Paraaortic lymph node (tissue), 1 donor: ENCODE data around the genes C5 and MRRF.

GRCh38 chr9:120923719-120924220 lies 2.8 kb downstream of the TRAF1 start:
- PRO-cap, result no peak

- PRO-cap, result no peak
Measured at GRCh38 chr9:121049858-121051052, at the start of gene C5. Gene C5 (minus strand): TSS chr9:121050275.

- PRO-cap, result no peak
Measured at GRCh38 chr9:121271901-121272499, 4.0 kb downstream of the GSN start.

- PRO-cap, result unidirectional peak, minus-strand start at chr9:121286413; bidirectional peak, plus-strand start at chr9:121287275, minus-strand start at chr9:121287128
Measured at GRCh38 chr9:121286292-121287384, 18.7 kb downstream of the GSN start.

DNA sequence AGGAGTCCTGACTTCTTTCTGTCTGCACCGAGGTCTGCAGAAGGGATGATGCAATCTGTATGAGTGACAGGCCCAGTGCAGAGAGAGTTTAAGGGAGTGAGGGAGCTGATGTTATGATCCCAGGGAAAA lies 21.8 kb downstream of the GSN start:
- PRO-cap, result no peak

DNA sequence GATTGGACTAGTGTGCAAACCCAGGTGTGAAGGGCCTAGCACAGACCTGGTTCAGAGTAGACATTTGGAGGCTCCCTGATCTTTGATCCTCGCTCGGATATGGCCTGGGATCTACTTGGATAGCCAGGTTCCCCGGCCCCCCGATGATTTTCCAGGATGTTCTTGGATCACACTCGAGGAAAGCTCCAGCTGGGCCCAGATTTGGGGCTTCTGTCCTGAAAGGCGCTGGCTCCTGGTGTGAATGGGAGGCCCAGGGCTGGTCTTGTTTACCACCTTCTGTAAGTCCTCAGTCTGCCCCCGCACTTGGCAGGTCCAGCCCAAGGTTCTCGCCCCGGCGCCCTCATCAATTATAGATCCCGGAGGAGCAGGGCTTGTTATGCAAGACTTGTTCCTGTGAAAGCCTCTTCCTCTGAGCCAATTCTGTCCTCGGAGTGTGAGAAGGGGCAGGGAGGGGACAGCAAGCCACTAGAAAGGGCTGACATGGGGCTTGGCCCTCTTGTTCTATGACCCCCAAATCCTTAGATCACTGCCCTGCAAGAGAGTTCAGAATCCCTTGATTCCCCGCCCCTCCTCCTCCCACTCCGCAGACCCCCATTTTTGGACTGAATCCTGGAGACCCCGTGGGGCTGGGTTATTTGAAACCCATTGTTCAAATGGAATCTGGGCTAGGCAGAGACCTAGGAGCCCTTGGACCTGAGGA lies 37.7 kb downstream of the GSN start:
- PRO-cap, result unidirectional peak, plus-strand start at position 434 of the sequence

- PRO-cap, result no peak
Measured at GRCh38 chr9:121310588-121311251, 42.8 kb downstream of the GSN start.

DNA sequence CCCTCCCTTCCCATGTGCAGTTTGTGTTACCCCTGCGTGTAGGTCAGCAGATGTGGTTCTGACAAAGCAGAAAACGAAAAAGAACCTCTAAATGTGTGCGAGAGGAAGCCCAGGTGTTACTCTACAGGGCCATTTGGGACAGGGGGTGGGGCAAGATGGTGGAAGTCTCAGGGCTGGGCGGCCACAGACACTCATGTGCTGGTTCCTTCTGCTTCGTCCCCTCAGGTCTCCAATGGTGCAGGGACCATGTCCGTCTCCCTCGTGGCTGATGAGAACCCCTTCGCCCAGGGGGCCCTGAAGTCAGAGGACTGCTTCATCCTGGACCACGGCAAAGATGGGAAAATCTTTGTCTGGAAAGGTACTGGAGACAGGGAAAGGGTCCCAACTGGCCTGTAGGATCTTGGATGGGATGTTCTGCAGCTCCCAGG lies 48.9 kb downstream of the GSN start:
- PRO-cap, result no peak

- PRO-cap, result no peak
Measured at GRCh38 chr9:121321920-121322850, 47.9 kb downstream of the STOM start.

DNA sequence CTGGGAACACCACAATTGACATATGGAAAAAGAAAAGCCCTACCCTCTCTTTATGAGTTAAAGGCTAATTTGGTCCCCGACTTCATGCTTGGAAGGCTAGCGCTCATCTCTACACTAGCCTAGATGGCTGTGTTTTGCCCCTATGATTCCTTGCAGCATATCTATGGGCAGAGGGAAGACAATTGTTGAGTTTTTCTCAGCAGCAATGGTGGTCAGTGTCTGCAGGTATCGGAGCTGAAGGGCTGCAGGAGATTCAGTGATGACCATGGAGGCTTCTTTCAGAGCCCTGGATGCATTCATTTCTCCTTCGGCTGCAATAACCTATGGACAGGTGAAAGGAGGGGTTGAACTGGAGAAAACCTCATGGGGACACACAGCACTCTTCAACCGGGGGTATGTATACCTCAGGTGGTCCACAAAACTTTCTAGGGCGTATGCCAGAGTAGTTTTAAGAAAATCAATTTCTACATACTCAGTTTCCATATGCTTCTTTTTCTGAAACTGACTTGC lies 28.9 kb downstream of the STOM start:
- PRO-cap, result no peak

- PRO-cap, result unidirectional peak, minus-strand start at chr9:121358907
Measured at GRCh38 chr9:121358614-121359384, 11.3 kb downstream of the STOM start.

GRCh38 chr9:121660283-121660797 lies 8.9 kb downstream of the DAB2IP start:
- PRO-cap, result no peak

DNA sequence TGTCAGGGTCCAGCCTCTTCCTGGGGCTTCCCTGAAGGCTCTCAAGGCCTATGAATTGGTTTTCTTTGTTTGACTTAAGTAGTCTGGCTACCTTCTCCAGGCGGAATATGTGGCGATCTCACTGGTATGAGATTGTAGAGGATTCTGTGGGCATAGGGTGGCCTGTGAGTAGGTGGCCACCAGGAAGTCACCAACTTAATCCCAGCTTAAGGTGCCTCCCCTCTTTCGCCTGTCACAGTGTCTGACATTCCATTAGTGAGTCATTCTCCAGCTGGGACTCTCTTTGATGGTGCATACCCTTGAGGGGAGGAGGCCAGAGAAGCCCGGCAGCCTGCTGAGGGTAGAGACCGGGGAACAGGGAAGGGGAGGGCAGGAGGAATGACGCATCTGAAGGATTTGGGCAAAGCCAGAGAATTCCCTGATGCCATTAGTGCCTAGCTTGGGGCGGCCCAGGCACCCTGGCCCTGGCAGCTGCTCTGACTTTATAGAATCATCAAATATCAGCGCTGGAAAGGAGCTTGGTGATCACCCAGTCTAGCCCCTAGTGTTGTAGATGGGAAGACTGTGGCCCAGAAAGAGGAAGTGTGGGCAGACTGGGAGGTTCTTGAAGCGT lies 41.2 kb downstream of the DAB2IP start:
- PRO-cap, result no peak

DNA sequence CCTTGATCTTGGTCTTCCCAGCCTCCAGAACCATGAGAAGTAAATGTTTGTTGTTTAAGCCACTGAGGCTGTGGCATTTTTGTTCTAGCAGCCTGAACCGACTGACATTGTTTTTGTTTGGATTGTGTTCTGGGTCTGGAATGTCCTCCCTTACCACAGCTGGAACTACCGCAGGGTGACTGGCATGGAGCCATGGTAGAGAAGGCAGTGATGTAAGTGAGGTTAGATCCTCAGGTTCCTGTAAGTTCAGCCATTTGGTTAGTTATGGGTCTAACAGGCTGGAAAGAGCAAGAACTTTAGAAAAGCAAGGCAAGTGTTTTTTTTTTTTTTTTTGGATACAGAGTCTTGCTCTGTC lies 209.3 kb downstream of the DAB2IP start:
- PRO-cap, result no peak

- PRO-cap, result no peak
Measured at GRCh38 chr9:121902275-121902935, 190.7 kb downstream of the TTLL11 start.

- PRO-cap, result no peak
Measured at GRCh38 chr9:121989165-121989837, 103.8 kb downstream of the TTLL11 start.

DNA sequence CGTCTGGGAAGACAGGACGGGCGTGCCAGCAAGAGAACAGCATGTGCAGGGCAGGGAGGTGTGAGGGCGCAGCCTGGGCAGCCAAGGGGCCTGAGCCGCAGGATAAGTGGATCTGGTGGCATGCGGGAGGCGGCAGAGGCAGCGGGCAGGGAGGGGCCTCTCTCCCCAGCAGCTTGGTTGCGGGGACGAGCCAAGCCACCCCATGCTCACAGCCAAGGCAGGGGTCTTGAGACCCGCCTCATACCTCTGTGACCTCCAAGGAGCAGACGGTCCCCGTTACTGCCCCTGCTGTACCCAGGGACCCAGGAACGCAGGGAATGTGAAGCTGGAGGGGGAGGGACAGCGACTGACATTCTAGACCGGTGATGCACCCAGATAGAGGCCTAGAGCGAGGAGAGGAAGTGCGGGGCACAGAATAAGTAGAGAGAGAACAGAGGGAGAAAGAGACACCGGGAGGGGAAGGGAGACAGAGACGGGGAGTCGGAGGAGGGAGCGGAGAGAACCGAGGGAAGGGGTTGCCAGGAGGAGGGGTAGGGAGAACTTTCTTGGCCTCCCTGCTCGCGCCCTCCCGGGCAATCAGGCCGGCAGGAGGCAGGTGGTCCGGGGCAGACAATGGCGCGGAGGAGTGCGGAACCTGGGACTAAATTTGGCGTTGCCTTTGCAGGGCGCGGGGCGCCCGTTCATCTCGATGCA lies 33.1 kb upstream of the TTLL11 start:
- PRO-cap, result no peak

- PRO-cap, result no peak
Measured at GRCh38 chr9:122248235-122249233, 16.1 kb downstream of the RBM18 start.

GRCh38 chr9:122264421-122265571 lies at the start of gene MRRF:
Gene MRRF (plus strand): TSS chr9:122264882.
- PRO-cap, result bidirectional peak, plus-strand start at chr9:122264919, minus-strand start at chr9:122264544

DNA sequence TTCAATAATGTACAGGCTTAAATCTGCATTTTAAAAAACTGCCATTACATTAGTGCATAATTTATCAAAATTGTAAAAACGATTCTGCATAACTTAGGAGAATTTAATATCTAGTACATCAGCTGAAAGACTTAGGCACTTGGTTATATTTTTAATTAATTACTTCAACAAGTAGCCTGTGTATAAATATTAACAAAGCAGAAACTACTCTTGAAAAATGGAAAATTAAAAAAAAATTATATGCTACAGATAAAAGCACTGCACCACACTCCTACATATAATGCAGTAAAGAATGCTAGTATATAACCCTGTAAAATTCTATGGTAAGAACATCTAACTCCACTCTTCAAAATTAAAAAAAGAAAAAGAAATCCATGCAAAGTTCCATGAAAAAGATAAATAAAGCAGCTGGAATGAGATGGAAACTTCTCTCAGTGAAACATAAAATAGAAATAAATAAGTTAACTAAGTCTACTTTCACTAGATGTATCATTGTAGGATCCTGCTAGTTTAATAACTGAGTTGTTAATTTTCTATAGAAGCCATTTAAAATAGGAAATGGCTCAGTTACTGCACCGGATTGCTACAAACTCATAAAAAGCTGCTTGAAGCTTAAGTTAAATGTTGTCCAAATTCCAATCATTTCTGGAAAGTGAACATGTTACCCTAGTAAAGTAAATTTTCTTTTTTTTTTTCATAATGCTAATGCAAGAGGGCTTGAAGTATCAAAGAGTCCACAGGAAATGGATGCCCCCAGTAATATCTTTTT lies 20.6 kb upstream of the PDCL start:
- PRO-cap, result no peak